B cell (primary cell): ENCODE measurements around a stretch of chr11.

DNA sequence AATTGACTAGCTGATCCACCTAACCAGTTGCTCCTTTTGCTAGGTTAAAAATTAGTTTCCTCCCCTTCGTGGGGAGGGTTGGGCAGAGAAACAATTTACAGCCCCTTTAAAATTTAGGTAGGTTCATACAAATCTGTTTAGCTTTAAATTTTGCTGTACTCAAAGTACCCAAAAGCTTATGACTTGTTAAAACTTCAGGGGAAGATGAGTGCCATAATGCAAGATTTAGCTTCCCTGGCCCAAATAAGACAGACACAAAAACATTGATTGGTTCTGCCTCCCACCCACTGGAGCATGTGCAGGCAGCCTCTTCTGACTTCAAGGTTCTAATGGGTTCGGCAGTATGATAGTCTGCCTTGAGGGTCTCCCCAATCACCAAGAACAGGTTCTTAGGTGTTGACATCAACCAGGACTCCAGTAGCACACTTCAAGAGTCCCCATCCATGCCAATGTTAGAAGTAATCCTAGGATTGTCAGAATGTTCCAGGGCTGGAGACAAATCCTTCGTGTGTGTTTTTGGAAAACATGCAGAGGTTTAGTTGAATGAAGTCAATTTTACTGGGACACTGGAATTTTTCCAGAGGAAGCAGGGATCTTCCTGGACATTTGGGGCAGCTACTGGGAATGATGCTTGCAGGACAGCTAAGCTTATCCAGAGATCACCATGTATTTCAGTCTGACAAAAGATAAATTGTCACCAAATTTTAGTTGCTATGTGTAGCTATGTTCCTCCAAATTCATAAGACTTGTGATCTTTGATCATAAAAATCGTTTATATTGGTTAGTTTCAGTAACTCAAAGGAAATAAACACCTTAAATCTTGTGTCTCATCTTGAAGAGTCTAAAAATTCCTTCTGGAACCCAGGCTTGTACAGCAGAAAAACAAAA lies 12.4 kb downstream of the EIF4G2 start:
- PRO-cap = no peak
- CAGE, long polyA plus RNA = no peak

DNA sequence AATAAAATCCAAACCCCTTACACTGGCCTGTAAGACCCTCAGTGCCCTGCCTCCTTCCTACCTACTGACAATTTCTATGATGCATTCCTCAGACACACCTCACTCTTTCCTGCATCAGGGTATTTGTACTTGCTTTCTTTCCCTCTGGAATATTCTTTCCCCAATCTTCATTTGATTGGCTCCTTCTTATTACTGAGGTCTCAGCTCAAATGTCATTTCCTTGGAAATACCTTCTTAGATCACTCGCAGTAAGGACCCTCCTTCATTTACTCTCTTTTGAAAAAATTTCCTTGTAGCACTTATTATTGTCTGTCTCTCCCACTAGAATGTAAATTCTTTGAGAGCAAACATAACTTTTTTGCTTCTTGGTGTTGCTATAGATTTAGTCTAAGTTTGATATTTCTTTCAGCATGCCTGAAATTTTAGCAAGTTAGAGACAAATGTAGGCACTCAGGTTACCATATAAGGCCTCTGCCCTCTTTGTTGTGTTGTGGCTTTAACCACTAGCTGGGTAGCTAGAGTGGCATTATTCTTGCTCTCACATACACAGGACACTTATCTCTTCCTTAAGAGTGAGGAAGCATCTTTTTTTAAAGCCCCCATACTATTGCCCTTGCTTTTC lies 11.4 kb downstream of the ZBED5 start:
- PRO-cap = no peak
- CAGE, long polyA plus RNA = no peak

- PRO-cap = no peak
- CAGE, long polyA plus RNA = no peak
These were observed 42.1 kb upstream of the ZBED5 start for GRCh38 chr11:10899948-10900289.

- PRO-cap = no peak
- CAGE, long polyA plus RNA = no peak
These were observed 196.6 kb downstream of the CSNK2A3 start for GRCh38 chr11:11156432-11156830.

GRCh38 chr11:11622681-11623226 lies 949 bp upstream of the GALNT18 start:
- PRO-cap = no peak
- CAGE, long polyA plus RNA = no peak

DNA sequence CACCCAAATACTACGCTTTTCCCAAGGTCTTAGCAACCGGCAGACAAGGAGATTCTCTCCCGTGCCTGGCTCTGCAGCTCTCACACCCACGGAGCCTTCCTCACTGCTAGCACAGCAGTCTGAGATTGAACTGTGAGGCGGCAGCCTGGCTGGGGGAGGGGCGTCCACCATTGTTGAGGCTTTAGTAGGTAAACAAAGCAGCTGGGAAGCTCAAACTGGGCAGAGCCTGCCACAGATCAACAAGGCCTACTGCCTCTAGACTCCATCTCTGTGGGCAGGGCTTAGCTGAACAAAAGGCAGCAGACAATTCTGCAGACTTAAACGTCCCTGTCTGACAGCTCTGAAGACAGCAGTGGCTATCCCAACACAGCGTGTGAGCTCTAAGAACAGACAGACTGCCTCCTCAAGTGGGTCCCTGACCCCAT lies 70.0 kb upstream of the GALNT18 start:
- PRO-cap = no peak
- CAGE, long polyA plus RNA = no peak

DNA sequence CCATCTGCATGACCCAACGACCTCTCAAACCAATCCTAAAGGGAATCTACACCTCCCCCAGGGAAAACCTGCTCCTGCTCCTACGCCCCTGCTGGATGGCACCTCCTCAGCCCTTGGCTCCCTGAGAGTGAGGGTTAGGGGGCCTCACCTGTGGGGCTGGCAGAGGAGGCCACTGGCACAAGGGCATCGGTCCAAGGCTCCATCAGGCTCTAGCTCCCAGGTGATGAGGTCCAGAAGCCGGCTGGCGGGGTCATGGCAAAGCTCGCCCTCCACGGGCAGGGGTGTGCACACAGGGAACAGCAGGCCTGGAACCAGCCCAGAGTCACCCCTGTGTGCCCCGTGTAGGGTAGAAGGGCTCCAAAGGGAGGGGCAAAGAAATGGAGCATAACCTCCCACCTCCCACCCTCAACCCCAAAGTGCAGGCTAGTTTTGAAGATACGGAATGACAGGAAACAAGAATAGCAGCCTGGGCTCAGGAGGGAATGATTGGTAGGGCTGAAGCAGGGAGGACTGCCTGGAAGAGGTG lies 42.7 kb downstream of the DKK3 start:
- PRO-cap = no peak
- CAGE, long polyA plus RNA = no peak

DNA sequence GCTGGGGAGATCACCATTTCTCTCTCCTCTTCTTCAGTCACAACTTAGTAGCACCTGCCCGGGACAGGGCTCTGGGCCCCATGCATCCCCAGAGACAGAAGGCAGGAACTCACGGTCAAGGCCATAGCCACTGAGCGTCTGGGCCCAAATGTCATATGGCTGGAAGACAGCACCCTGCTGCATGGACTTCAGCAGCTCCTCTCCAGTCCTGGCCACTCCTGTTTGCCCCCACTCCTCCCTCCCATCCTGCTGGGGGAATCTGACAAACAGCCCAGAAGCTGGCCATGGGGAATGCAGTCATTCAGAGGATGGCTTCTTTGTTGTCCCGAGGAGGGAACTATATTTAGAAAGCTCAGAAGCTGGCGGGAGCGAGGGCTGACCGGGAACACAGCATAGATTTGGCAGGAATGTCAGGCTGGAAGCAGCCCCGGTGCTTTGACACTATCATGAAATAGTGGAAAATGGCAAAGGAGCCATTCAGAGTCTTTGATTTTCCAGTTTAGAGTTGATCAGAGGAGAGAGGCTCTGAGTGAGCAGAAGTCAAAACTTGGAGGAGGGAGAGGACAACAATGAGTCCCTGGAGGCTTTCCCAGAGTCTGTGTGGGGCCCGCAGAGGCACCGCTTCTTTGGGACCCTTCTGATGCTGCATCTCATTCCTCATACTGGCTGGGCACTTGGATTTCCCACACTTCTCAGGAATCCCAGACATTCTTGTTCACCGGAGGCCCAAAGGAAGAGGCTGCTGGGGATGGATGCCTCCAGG lies 34.9 kb downstream of the DKK3 start:
- PRO-cap = no peak
- CAGE, long polyA plus RNA = no peak

DNA sequence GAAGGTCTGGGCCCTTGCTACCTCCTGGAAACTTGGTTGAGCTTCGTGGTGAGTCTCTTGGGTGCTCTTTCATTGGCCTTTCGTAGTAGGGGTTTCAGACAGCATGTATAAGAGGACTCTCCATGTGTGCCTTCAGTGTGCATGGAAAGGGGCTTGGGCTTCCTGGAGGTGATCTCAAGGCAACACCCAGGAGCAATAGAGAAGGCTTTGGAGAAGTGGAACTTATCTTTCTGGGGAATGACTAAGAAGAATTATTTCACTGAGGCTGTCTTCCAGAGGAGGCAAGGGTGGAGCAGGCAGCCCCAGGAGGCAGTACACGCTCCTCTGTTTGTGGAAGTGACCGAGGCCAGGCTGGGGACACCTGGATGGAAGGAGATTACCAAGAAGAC lies 45.8 kb downstream of the MICAL2 start:
- PRO-cap = no peak
- CAGE, long polyA plus RNA = no peak

GRCh38 chr11:12162039-12162535 lies 51.7 kb downstream of the MICAL2 start:
- PRO-cap = no peak
- CAGE, long polyA plus RNA = no peak

DNA sequence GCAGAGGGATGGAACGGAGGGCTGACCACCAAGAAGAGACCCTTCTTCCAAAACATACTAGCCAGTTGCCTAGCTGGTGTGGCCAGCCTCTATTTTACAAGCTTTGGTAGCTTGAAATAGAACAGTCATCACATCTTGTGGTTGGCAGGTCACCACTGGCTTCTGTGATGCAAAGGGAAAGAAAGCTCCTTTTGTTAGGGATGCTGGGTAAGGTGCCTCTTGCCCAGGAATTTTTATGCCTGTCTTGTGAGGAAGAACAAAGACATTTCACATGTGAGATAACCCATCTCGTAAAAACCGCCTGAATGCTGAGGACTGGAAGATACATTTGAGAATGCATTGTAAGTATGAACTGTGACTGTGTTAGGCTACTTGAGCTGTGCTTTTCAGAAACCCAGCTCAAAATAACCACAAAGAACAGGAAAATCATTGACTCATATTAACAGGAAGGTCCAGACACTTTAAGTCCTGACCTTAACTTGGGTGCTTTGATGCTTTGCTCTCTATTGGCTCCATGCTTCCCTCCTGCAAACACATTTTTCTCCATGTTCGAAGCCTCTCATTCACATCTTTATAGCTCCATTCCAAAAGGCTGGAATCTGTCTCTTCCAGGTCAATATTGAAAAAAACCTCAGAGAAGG lies 53.8 kb downstream of the MICAL2 start:
- PRO-cap = no peak
- CAGE, long polyA plus RNA = no peak

GRCh38 chr11:12207822-12208477 lies 97.6 kb downstream of the MICAL2 start:
- PRO-cap = no peak
- CAGE, long polyA plus RNA = no peak

DNA sequence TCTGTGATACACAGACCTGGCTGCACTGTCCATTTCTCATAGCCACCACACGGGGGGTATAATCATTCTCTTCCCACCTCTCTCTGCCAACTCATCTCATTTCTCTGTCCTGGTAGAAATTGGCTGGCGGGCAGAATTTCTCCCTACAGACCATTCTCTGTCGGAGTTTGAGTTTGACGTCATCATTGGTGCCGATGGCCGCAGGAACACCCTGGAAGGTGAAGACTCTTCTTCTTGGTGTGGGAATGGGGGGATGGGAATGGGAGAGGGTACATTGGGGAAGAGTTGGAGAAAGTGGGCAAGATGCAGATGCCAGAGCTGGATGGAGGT lies 99.0 kb downstream of the MICAL2 start:
- PRO-cap = no peak
- CAGE, long polyA plus RNA = no peak

- PRO-cap = no peak
- CAGE, long polyA plus RNA = no peak
These were observed 131.9 kb downstream of the MICAL2 start for GRCh38 chr11:12242038-12242976.

- PRO-cap = no peak
- CAGE, long polyA plus RNA = no peak
These were observed 97.0 kb upstream of the PARVA start for GRCh38 chr11:12279973-12281151.

GRCh38 chr11:12329105-12329620 lies 48.2 kb upstream of the PARVA start:
- PRO-cap = no peak
- CAGE, long polyA plus RNA = no peak

DNA sequence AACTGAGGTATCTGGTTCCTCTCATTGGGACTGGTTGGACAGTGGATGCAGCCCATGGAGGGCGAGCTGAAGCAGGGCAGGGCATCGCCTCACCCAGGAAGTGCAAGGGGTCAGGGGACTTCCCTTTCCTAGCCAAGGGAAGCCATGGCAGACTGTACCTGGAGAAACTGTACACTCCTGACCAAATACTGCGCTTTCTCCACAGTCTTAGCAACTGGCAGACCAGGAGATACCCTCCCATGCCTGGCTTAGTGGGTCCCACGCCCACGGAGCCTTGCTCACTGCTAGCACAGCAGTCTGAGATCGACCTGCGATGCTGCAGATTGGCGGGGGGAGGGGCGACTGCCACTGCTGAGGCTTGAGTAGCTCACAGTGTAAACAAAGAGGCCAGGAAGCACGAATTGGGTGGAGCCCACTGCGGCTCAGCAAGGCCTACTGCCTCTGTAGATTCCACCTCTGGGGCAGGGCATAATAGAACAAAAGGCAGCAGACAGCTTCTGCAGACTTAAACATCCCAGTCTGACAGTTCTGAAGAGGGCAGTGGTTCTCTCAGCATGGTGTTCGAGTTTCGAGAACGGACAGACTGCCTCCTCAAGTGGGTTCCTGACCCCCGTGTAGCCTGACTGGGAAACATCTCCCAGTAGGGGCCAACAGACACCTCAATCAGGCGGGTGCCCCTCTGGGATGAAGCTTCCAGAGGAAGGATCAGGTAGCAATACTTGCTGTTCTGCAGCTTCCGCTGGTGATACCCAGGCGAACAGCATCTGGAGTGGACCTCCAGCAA lies 11.1 kb upstream of the PARVA start:
- PRO-cap = no peak
- CAGE, long polyA plus RNA = no peak

- PRO-cap = no peak
- CAGE, long polyA plus RNA = no peak
These were observed 31.8 kb downstream of the PARVA start for GRCh38 chr11:12409043-12409627.

- PRO-cap = no peak
- CAGE, long polyA plus RNA = no peak
These were observed 119.0 kb downstream of the PARVA start for GRCh38 chr11:12496330-12496750.

DNA sequence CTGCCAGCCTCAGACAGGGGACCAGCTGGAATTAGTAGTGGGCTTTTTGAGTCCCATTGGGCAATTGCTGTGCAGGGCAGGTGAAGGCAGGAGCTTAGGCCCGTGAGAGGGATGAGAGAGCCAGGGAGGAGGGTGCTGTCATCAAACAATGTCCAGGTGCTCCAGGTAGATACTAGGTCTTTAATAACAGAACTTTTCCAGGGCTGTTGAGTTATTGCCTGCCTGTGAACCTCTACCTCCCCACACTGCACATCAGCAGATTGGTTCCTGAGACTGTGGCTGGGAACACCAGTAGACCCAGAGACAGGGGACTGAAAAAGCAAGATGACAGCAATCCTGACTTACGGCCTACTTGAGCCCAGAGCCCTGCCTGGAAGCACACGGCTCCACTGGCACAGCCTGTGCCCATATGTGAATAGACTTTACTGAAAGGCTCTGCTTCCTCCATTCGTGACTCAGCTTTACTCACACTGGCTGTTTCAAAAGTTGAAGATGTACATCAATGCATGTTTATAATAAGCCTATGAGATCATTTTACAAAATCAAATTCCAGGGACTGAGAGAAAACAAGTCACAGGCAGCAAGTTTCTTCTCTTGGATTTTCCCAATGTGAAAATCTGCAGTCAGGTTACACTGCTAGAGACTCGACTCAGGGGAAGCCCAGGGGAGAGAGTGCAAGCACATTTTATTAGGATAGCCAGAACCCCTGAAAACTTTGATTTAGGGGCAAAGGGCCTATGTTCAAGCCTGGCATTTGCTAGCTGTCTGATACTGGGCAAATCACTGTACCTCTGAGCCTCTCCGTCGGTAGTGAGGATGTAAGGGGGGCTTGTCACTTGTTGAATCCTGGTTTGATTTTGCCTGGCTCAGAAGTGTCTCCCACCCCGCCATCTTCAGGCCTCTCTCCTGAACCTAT lies 134.6 kb upstream of the TEAD1 start:
- PRO-cap = no peak
- CAGE, long polyA plus RNA = no peak